HT-29 (cell line): ENCODE measurements around a stretch of chr15.

- RAMPAGE, long total RNA, result no peak
Observed at GRCh38 chr15:98900289-98900984, 107.2 kb downstream of the PGPEP1L start.

- RAMPAGE, long total RNA, result no peak
Observed at GRCh38 chr15:98963589-98963850, 44.1 kb downstream of the PGPEP1L start.

DNA sequence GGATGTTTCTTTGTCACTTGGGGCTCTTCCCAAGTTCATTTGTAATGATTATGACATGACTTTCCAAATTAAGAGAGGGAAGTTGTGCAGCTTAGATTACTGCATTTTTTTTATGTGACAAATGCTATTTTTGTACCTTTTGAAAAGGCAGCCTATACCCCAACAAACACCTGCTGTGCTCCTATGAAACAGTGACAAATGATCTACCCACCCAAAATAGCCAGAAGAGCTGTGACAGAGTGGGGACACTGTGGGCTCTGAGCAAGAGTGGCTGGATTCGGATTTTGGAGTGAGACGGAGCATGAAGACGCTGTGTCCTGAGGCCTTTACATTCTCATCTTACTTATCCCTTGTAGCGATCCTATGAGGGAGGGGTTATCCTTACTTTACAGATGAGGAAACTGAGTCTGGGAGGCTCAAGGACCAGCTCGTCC, 6.9 kb upstream of the SYNM start:
- RAMPAGE, long total RNA, result no peak

DNA sequence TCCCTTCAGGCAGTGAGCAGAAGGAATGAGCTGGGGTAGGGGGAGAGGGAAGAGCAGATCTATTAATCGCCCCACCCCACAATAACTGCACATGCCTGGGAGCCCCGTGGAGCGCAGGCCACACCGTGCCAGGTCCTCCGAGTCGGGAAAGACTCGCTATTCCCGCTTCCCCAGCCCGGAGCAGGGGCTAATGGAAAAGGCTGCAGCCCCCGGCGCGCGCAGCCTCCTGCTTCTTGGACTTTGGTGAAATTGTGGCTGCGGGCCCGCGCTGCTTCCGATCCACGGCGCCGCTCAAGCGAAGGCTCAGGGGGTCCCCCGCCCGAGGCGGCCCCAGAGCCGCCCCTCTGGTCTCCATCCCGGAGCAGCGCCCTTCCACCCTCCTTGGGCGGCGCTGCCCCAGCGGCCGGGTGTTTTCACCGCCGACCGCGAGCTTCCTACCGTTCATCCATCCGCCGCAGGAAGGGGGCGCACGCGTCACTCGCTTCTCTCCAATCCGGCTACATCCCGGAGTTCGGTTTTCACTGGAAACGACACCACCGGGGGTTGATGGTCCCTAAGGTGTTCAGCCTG, 4.5 kb upstream of the SYNM start:
- RAMPAGE, long total RNA, result no peak

GRCh38 chr15:99137247-99137929, 32.5 kb downstream of the SYNM start:
- RAMPAGE, long total RNA, result no peak

GRCh38 chr15:99167007-99167840, 62.3 kb downstream of the SYNM start:
- RAMPAGE, long total RNA, result no peak

DNA sequence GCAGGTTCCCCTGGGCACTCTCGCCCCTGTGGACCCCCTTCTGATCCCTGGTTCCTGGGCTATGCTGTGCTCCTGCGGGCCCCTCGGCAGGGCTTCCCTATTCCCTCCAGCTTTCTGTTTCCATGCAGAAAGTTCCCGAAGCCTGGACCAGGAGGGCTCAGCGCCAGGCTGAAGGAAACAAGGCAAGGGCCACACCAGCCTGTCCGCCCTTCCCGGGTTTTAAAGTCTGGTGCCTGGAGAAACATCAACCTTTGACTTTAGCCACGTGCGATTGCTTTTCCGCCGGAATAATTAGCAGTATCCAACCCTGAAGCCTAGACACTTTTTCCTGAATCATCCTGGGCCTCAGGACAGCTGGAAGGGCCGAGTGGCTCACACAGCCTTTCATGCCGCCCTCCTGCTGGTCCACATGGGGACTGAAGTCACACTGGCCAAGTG, 128.0 kb upstream of the MEF2A start:
- RAMPAGE, long total RNA, result no peak

GRCh38 chr15:99564666-99565156, 1.1 kb upstream of the MEF2A start:
- RAMPAGE, long total RNA, result no peak

DNA sequence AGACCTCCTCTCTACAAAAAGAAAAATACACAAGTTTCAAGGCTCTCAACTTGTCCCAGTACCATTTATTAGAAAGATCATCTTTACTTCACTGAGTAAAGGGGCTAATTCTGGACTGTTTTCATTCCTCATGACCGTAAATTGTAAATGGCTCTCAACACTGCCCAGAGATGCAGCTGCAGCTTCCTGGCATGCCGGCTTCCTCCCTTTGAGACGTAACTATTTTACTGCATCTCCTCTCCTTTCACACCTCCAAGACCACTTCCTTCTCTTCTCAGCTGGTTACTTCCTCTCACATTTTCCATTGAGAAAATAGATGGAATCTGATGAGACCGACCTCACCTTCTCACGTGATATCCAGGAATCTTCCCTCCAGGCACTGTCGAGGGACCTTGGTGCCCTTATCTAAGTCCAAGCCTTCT, 12.8 kb downstream of the LYSMD4 start:
- RAMPAGE, long total RNA, result no peak

DNA sequence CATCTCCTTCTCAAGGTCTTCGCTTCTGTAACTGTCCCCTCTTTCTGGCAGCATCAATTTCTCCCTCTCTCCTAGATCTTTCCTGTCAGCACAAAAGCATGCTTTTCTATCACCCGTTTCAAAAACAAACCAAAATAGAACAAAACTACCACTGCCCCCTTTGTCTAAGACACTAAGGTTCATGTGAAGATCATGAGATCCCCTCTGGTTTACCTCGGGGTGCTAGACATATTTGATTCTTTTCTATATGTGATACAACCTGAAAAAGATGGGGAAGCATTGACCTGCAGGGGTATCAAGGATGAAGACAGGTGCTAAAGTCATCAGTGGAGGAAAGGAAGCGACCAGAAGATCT, 12.4 kb downstream of the LYSMD4 start:
- RAMPAGE, long total RNA, result no peak

DNA sequence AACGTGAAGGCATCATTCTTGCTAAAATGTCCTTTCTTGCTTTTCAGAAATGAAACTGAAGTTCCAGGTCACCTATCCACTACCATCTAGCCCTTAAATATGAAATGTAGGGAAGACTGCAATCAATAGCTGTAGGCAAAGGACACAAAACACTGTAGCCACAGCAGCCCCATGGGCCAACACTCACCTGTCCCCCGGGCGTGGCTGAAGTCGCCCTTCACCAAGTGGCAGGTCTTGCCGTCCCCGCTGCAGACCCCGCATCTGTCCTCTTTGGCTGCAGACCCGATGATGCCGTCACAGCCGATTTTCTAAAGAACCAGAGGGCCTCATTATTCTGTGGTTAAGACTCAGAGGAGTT, 245.6 kb downstream of the ADAMTS17 start:
- RAMPAGE, long total RNA, result no peak

DNA sequence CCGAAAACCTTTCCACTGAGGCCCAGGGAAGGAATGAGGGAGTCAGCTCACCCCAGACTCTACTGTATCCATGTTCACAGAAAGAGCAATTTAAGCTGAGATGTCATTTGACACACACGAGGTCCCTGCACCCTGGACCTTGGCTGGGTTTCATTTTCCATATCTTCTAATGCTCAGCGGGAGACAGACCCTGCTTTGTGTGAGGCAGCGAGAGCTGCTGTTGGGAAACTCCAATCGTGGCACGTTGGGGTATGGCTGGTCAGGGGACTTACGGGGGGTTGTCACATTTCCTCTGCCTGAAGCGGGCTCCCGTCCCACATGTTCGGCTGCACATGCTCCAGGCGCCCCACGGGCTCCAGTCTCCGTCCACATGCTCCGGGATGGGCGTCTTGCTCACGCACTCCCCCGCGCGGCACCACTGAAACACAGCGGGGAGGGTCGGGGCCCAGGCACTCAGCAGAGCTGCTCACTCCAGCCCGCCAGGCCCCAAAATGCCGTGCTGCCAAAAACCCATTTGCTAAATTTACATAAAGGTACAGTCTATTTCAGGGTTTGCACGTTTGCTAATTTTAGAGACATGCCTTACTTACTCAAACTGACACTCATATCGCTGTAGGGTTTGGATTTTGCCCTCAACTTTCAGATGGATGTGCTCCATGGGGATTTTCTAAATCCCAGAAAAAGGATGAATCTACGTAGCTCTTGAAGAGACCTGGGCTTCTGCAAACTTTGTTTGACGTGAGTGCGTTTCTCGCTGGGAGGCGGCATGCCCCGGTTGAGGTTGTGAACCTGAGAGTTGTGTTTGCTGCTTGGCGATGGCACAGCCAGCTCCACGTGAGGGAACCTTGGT, 209.8 kb downstream of the ADAMTS17 start:
- RAMPAGE, long total RNA, result no peak

DNA sequence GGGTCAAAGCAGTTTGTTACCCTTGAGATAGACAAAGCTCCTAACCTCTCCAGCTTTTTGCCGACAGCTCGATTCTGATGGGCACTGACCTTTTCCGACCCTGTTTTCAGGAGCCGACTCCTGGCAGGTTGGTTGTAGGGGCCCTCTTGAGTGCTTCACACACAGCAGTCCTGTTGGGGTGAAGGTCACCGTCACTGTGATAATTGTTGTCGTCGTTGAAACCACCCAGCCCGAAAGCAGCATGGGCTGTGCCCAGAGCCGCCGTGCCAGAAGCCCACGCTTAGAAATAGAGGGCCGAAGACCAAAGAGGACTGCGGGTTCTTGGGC, 7.4 kb upstream of the ADAMTS17 start:
- RAMPAGE, long total RNA, result no peak

GRCh38 chr15:100525950-100526397, 2.8 kb downstream of the CERS3 start:
- RAMPAGE, long total RNA, result no peak

- RAMPAGE, long total RNA, result no peak
Observed at GRCh38 chr15:100686042-100686916, 83.9 kb downstream of the ASB7 start.

DNA sequence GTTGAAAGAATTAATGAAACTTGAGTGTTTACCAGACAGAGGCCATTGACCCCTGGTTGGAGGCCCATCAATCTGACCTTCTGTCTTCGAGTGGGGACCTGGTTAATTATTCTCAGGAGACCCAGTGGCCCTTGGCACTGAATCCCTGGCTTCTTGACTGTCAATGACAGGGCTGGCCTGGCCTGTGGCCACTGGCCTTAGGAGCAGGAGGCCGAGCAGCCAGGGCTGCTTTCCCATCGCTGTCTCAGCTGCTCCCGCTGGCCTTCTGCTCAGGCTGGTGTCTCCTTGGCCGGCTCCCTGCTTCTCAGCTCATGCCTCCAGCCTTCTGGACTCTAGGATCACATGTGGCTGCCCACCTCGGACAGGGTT, 113.5 kb downstream of the ASB7 start:
- RAMPAGE, long total RNA, result no peak

DNA sequence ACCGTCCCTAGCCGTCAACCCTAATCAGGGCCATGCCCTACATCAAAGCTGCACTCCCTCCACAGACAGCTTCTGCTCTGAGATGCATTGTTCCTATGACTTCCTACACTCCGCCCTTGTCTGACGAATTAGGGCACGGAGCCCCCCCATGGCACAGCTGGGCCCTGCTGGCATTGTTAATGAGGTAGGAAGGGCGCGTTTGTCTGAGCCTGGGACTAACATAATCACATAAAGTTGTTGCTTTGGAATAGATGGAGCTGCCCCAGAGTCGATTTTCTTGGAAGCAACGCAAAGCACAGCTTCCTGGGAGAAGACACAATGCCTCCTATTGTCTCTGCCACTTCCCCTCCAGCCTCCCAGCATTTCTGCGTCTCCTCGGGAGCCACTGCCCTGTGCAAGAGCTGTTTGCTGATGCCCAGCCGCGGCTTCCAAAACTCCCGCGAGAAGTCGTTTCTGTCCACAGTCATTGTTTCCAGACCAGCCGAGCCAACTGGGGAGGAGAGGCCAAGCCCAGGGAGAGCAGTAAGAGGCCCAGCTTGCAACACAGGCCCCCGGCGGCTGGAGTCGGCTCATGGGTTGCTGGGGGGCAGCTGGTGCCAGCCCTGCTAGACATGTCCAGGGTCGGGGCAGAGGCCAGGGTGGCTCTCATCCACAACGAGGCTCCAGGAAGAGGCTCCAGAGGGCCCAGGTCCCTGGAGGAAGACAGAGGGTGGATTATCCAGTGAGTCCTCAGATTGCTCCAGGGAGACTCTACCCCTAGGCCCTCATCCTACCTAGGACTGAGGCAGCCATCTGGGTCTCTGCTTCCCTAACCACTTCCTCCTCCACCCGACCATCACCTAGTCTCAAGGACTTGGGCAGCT, 18.0 kb upstream of the ALDH1A3 start:
- RAMPAGE, long total RNA, result no peak

DNA sequence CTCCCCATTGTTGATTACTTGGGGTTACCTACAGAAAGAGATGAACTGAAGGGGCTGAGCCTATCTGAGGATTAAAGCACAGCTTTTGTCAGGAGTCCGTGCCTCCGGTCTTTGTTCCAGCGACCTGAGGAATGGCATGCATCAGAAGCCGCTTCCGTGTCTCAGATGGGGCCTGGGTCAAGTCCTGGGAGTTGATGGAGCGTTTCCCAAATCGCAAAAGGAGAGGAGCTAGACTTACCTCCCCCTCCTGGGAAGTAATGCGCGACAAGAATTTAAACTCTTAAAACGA, 1.0 kb upstream of the ALDH1A3 start:
- RAMPAGE, long total RNA, result no peak

GRCh38 chr15:100886716-100887066, 7.1 kb downstream of the ALDH1A3 start:
- RAMPAGE, long total RNA, result no peak

GRCh38 chr15:100987001-100987494, 67.9 kb downstream of the LRRK1 start:
- RAMPAGE, long total RNA, result no peak